Myometrial cell (primary cell): Measurements from ENCODE around the gene CHPF.

GRCh38 chr2:219502440-219503109 is 3.9 kb downstream of the GMPPA start:
- RAMPAGE, long total RNA: no peak

DNA sequence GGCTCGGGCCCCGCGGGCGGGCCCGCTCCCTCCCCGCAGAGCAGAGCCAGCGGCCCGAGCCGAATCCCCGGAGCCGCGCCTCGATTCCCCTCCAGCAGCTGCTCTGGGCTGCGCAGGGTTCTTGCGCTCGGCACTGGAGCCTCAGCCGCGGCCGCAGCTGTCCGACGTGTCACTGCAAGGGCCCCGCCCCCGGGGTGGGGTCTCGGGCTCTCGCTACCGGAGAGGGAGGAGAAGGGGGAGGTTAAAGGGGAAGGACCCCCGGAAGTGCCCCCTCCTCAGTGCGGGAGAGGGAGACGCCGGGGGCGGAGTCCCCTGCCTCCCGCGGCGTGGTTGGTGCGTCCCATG is at the start of gene CHPF:
Gene CHPF (minus strand): TSS at position 176 of the 345 bp plus-strand sequence.
- RAMPAGE, long total RNA: no peak

DNA sequence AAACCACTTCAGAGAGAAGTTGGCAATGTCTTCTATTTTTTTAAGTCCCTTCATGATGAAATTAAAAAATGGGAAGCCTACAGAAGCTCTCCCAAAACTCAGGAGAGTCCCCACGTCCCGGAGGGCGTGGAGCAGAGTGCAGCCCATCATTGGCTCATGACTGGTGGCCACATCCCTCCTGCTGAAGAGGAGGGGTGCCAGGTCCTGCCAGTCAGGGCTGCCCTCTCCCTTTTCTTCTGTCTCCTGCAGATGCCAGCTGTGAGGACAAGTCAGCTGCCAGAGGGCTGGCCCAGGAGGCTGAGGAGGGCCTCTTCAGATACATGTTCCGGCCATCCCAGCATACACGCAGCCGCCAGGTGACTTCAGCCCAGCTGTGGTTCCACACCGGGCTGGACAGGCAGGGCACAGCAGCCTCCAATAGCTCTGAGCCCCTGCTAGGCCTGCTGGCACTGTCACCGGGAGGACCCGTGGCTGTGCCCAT is 2.4 kb downstream of the INHA start:
- RAMPAGE, long total RNA: no peak

DNA sequence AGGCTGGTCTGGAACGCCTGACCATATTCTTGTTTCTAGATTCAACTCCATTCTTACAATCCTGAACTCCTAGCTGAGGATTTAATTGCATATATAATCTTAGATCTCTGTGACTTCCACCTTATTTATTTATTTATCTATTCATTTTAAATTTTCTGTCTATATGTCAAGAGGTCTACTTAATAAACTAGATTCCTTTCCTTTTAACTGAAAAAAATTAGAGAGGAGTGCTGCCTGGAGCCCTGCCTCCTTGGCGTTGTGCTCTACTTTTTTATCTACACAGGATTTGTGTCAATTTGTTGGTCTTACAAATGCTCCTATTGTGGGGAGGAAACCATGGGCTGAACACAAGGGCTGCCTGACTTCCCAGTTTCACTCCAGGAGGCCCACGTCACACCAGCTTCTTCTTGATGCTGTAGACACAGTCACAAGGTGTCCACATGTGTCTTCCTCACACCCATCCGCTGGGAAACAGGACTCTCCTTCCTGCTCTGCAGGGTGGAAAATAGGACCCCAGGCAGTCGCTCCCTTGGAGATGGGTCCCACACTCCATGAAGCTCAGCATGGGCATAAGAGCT is 468.3 kb downstream of the EPHA4 start:
- RAMPAGE, long total RNA: no peak

DNA sequence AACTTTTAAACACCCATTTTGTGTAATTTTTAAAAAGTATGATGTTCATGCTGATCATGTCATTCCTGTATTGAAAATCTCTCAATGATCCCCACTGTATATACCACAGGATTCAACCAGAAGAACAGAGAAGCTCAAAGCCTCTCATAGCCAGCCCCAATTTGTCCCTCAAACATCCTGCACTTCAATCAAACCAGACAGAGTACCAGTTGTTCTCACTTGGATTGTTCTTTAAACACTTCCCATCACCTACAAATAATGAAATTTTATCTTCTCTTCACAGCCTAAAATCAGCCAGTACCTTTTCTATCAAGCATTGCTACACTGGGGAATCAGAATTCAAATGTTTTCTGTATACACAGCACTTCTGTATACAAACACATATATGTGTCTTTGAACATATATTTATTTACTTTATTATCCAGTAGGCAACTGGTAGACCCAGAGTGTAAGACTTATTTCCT is 52.0 kb downstream of the EPHA4 start:
- RAMPAGE, long total RNA: no peak

- RAMPAGE, long total RNA: no peak
Observed at GRCh38 chr2:222548946-222549388, 106.9 kb downstream of the FARSB start.

- RAMPAGE, long total RNA: no peak
Observed at GRCh38 chr2:222738608-222739155, 67.2 kb downstream of the MOGAT1 start.

DNA sequence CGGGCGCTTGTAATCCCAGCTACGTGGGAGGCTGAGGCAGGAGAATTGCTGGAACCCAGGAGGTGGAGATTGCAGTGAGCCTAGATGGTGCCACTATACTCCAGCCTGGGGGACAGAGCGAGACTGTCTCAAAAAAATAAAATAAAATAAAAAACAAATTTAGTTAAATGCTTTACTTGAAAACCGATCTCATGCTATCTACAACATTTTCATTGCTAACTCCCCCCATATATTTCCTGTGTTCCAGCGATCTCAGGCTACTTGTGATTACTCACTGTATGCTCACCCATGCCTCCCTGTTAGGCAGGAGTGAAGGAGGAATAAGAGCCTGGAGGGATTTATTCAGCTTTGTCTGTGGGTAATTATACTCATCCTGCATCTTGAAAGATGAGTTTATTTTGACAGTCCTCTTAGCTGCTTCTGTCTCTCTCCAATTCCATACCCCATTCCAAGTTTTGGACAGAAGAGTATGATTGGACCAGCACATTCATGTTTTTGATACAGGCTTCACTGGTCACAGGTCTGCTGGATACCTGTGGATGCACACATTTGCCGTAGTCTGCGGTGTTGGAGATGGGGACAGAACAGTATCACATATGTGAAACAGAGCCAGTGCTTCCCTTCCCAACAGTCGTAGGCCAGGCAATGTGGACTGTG is 18.5 kb downstream of the ACSL3 start:
- RAMPAGE, long total RNA: no peak

- RAMPAGE, long total RNA: no peak
Observed at GRCh38 chr2:222912193-222912480, 51.3 kb downstream of the ACSL3 start.

GRCh38 chr2:222926960-222927435 is 66.2 kb downstream of the ACSL3 start:
- RAMPAGE, long total RNA: no peak

DNA sequence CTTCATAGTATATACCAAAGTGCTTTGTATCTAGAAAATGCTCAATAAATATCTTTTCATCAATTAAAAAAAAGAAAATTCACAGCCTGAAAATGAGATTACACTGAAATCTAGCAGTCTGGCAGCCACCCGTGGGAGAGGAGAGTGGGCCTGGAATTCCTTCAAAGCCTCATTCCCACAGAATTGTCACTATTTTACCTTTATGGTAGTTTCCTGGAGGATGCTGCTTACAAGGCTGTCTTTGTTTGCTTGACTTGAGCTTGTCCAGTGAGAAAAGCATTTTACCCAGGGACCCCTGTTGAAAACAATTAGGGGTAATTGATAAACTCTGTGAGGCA is 13.3 kb upstream of the KCNE4 start:
- RAMPAGE, long total RNA: no peak

GRCh38 chr2:223052490-223053332 is 721 bp downstream of the KCNE4 start:
- RAMPAGE, long total RNA: no peak

DNA sequence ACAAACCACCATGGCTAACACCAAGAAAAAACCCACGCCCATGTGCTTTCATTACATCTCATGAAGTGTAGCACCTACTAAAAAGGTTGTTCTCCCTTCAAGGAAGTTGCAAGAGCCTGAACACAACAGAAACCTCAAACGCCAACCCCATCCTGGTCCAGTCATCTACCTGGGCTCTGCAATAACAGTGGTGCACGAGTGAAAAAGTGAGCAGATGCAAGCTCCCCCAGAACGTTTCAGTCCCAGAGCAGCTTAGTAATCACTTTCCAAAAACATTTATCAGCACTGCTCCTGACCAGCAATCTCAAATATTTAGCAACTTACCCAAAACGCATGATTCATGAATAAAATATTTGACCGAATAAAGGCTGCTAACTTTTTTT is 3.3 kb downstream of the WDFY1 start:
- RAMPAGE, long total RNA: no peak

DNA sequence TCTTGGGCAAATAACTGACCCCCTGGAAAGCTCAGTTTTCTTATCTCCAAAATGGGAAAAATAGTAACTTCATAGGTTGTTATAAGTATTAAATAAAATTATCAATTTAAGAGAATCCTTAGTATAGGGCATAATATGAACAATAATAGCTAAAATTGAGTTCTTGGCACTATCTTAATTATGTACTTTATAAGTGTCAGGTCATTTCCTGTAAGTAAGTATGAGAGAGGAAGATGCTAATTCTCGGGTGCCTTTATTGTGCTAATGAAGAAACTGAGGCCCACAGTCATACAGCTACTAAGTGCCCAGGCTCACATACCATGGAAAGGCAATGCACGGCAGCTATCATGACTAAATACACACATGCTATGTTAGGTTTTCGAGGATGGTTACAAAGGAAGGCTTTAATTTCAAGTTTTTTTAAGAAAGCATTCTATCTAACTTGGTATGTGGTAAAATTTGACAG is 2.2 kb downstream of the FAM124B start:
- RAMPAGE, long total RNA: no peak

GRCh38 chr2:224532385-224532791 is 52.8 kb downstream of the CUL3 start:
- RAMPAGE, long total RNA: no peak

- RAMPAGE, long total RNA: no peak
Observed at GRCh38 chr2:224553939-224554835, 31.0 kb downstream of the CUL3 start.

DNA sequence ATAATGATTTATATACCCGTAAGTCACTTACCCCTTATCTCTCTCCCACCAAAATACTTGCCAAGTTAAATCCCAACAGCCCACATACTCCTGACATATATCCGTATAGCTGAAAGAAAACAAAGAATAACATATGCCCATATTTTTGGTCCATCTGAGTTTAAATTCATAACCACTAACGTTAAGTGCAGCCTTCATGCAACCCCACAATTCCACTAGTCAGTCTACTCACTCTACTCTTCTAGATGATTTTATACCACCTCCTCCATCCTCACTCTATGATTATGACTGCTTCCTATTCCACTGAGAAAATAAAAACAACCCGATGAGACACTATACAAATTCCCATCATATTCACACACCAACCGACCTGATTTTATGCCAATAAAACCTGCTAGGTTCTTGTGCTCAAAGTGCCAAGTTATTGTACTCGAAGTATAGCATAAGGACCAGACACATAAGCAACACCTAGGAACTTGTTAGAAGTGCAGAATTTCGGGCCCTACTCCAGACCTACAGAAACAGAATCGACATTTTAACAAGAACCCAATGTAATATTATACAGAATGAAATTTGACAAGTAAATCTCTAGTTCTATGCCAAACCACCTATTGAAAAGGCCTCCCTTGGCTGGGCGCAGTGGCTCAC is 26.9 kb downstream of the CUL3 start:
- RAMPAGE, long total RNA: no peak

DNA sequence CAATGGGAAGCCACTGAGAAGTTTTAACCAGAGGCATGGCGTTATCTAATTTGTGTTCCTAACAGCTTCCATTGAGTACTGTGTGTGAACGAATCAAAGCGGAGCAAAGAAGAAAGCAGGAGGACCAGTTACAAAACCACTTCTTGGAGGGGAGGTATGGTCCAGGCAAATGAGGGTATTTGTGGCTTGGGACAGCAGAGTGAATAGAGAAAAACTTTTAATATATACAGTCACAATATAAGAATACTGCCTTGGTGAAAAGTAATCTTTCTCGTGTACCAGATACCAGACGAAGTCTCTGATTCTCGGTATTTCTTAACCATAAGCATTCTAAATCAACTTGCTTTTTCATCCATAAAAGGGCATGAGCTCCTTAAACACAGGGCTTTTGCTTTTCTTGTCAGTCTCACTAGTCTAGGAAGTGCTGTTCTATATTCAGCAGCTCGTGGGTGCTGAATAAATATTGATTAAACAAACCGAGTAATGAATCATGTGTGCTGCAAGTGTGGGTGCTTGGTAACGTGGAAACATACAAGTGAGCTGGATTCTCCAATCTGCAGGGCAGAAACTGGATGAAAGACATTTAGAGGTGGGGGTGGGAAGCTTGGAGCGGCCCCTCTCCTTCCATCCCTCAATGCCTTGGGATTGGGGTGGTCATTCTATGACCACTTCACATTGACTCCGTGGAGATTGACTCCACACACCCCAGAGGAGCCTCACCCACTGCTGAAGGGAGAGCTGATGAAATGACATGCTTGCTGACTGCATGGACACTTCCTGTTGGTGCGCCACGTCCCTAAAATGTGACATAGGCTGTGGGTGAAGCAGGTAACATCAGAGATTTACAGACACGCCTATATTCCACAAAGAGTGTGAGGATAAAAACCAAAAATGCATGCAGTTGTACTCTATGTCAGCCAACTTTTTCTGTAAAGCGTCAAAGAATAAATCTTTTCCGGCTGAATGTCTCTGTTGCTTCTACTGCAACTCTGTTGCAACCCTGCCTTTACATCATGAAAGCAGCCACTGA is 114.6 kb downstream of the DOCK10 start:
- RAMPAGE, long total RNA: no peak

DNA sequence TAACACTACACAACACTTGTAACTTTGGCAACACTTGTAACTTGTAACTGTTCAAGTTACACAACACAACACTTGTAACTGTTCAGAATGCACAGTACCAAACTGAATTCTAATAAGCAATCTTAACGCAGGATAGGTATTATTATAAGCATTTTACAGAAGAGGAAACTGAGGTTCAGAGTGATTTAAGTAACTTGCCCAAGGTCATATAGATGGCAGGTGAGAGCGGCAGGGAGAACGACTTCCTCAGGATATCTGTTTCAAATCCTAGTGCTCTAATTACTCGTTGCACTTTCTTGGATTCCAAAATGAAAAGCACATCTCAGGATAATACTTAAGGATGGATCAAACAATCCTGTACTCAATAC is 97.9 kb downstream of the DOCK10 start:
- RAMPAGE, long total RNA: no peak

- RAMPAGE, long total RNA: no peak
Observed at GRCh38 chr2:225125098-225125399, 82.8 kb upstream of the DOCK10 start.